Upper lobe of left lung (tissue), 5 donors: ENCODE data around the genes UBAP1L and SLC24A1.

GRCh38 chr15:65043045-65043293 is 2.2 kb upstream of the SLC51B start:
- PRO-cap, 2 experiments, result no peak in any of the 2 experiments
- RAMPAGE, long total RNA, 4 experiments, result no peak in any of the 4 experiments

DNA sequence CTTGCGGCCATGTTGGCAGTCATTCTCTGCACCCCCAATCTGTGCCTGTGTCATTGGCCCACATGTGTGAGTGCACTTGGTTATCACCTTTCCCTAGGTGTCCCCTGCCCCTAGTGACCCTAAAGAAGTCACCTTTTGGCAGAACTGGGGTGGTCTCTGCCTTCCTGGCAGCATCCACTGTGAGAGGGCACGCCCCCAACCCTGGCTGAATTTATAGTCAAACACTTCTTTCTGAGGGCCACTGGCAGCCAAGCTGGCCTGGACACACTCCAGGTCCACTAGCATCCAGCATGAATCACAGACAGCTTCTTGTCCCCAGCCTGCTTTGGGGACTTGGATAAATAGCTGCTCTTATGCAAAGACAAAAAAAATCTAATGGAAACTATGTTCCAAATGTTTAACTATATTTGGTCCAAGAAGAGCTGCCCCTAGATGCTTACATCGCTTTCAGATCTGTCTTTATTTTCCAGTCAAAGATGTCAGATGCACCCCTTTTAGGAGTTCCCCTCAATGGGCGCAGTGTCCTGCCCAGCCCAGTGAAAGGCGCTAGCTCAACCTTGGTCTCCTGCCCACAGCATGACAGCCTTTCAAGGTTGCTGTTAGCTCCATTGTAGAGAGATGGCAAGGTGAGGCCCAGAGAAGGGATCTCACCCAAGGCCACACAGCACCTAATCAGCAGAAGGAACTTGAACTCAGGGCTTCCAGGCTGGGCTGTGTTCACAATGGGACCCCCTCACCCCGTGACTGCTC is 7.0 kb downstream of the RASL12 start:
- PRO-cap, 2 experiments, result no peak in any of the 2 experiments
- RAMPAGE, long total RNA, 4 experiments, result no peak in any of the 4 experiments

DNA sequence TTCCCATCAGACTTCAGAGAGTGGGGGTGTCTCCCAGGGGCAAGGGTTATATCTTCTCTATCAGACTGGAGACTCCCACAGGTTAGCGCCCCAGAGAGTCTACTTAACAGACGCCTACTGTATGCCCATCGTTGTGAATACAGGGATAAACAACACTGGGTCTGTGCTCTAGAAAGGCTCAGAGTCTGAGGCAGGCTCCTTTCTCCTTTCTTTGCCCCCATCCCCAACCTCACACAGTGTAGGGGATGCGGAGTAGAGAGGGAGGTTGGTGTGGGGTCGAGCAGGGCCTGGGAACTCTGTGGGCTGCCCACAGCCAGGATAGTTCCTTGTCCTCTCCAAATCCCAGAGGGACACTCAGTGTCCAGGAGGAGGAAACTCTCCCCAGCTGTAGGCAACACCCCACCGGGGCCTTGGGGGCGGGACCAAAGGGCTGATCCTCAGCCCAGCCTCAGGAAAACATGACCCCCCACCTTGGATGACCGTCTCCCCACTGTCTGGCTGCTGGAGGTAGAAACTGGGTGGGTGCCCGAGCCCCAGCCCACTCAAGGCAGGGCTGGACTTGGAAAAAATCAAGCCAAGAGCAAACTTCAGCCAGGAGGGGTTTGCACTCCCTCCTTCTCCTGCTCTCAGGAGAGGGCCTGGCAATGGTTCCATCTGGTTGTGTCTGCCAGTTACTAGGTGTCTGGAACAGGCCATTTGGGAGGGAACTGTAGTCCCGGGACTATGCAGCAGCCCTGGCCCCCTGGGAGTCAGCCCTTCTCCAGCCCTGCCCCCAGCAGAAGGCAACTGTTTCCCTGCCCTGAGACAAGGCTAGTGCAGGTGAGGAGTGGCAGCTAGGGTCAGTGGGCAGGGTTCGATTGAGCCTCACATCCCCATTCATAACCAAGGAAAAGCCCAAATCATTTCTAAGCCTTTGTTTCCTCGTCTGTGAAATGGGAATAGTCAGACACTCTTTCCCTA is 3.6 kb upstream of the RASL12 start:
- PRO-cap, 2 experiments, result no peak in any of the 2 experiments
- RAMPAGE, long total RNA, 4 experiments, result no peak in any of the 4 experiments

DNA sequence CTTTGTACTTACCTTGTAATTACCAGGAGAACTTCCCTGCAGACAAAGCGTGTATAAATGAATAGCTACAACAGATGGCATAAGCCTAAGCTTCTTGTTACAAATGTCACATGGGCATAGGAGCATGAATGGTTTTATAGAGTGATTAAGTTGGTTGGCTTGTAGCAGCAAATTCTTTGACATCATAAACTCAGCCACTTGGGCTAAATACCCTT is at the start of gene UBAP1L:
TSS of gene UBAP1L (minus strand) at position 63 of the 215 bp plus-strand sequence.
- PRO-cap, 2 experiments, result no peak in any of the 2 experiments
- RAMPAGE, long total RNA, 4 experiments, result no peak in any of the 4 experiments

DNA sequence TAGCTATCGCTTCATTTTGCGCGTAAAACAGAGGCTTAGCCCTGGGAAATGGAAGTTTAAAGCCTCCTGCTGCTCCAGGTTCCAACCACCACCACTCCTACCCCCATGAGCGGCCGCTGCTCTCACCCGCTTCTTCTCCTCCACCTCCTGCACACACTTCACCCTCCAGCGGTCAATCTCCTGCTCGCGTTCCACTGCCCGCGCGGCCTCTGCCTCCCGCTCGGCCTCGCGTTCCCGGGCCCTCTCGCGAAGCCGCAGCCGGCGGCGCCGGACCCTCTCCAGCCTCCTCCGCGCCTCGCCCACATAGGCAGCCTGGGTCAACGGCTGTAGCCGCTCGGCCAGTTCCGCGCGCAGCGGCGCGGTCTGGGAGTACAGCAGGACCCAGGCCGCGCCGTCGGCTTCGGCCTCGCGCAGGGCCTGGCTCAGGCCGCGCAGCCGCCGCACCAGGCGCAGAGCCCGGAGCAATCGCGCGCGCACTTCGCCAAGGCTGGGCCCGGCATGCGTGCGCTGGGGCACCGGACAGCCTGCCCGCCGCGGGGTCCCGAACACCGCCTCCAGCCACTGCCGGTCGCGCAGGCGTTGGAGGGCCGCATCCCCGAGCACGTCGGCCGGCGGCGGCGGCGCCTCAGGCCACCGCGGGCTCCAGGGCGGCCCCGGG is 693 bp downstream of the PDCD7 start:
- PRO-cap, 2 experiments, result peak in 1 of 2 experiments; most common plus-strand start position 341 of the sequence (in 1); most common minus-strand start position 246 of the sequence (in 1)
- RAMPAGE, long total RNA, 4 experiments, result start-site peak on the minus strand in 1 of 4 experiments, centred at positions 180 to 319 of the sequence, 8 to 32 reads per replicate

- PRO-cap, 2 experiments, result no peak in any of the 2 experiments
- RAMPAGE, long total RNA, 4 experiments, result no peak in any of the 4 experiments
Measured at GRCh38 chr15:65274091-65274487, 12.6 kb downstream of the PARP16 start.

- PRO-cap, 2 experiments, result peak in 2 of 2 experiments; most common plus-strand start chr15:65303981 (in 2); most common minus-strand start chr15:65303929 (in 1)
- RAMPAGE, long total RNA, 4 experiments, result no peak in any of the 4 experiments
Measured at GRCh38 chr15:65303409-65304495, 17.1 kb upstream of the PARP16 start.

DNA sequence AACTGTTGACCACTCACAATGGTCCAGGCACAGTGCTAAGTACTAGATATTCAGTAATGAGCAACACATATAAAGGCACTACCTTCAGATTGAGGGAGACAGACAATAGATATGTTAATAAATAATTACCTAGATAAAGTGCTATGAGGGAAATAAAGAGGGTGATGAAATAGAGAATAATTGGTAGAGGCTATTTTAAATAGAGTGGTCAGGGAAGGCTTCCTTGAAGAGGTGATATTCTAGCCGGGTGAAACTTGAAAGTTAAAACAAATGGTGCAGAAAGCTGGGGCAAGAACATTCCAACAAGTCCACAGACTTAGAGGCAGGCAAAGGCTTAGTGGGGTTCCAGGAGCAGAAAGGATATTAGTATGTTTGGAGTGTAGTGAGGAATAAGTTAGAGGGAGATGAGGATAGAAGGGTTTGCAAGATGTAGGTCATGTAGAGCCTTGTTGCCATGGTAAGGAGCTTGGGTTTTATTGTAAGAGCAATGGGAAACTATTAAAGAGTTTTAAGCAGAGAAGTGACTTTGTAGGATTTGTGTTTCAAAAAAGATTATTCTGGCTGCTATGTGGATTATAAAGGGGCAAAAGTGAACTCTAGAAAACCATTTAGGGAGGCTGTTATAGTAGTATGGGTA is 10.1 kb downstream of the HACD3 start:
- PRO-cap, 2 experiments, result no peak in any of the 2 experiments
- RAMPAGE, long total RNA, 4 experiments, result no peak in any of the 4 experiments

GRCh38 chr15:65621524-65622228 is at the start of gene SLC24A1:
Gene SLC24A1, plus strand, starts transcription at chr15:65621938.
- PRO-cap, 2 experiments, result no peak in any of the 2 experiments
- RAMPAGE, long total RNA, 4 experiments, result no peak in any of the 4 experiments

DNA sequence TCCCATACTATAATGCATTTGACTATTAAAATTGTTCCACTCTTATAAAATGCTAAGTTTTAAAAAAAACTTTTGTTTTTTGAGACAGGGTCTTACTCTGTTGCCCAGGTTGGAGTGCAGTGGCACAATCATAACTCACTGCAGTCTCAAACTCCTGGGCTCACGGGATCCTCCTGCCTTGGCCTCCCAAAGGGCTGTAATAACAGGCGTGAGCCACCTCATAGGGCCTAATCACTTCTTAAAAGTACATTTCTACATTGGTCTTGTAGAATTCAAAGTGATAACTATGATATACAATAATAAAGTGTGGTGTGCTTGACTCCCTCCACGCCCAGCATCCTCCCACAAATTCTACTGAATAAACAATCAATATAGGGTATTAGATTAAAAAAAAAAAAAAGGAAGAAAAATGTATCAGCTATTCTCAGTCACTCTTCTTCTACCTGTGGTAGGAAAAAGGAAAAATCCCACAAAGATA is 2.9 kb downstream of the DENND4A start:
- PRO-cap, 2 experiments, result no peak in any of the 2 experiments
- RAMPAGE, long total RNA, 4 experiments, result no peak in any of the 4 experiments

DNA sequence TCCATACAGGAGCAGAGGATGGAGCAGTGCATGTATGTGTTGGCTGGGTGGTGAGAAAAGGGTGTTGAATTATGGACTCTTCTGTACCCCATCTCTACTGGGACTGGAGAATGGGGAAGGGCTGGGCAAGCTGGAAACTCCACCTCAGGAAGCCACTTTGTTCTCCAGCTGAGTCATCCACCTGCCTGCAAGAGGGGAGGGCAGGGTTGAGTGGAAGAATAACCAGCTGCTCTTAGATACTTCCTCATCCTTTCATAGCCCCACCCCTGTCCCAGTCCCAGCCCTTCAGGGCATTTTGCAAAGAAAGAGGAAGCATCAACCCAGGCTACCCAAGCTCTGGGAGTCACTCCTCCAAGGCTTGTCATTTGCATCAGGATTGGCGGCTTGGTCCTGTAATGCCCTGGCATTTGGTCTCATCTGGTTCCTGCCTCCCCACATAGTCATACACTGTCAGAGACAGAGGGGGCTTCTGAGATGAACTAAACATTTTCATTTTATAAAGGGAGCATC is 33.1 kb downstream of the RAB11A start:
- PRO-cap, 2 experiments, result no peak in any of the 2 experiments
- RAMPAGE, long total RNA, 4 experiments, result no peak in any of the 4 experiments

DNA sequence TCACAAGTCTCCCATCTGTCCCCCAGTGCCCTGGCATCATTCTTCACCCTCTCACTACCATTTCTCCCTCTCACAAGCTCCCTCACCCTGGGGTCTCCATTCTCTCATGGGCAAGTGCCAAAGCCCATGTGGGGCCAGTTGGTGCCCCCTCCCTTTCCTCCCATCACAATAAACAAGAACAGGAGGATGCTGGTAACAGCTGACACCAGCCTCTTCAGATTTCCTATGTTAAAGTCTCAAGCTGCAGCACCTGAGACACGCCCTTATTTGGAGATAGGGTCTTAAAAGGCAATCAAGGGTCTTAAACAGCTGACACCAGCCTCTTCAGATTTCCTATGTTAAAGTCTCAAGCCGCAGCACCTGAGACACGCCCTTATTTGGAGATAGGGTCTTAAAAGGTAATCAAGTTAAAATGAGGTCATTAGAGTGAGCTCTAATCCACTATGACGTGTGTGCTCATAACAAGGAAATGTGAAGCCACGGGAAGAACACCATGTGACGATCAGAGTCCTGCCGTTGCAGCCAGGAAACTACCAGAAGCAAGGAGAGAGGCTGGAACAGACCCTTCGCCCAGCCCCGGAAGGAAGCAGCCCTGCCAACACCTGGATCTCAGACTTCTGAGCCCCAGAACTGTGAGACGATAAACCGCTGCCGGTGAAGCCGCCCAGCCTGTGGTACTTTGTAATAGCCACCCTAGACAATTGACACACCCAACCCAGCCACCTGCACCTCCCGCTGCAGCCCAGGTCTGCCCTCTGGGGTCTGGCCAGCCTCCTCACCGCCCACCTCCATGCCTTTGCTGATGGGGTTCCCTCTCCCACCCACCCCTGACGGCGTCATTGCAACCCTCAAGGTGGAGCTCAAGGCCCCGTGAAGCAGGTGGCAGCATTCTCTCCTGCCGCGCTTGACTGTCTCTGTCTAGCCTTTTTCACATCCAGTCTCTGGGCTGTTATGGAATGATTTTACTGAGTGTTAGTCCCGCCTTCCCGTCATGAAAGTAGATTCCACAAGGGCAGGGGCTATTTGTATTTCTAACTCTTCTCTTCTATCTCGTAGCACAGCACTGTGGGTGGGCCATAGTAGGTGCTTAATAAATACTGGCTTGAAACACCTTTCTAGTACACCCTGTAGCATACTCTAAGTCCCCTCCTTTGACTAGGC is 137.9 kb downstream of the MEGF11 start:
- PRO-cap, 2 experiments, result no peak in any of the 2 experiments
- RAMPAGE, long total RNA, 4 experiments, result no peak in any of the 4 experiments

DNA sequence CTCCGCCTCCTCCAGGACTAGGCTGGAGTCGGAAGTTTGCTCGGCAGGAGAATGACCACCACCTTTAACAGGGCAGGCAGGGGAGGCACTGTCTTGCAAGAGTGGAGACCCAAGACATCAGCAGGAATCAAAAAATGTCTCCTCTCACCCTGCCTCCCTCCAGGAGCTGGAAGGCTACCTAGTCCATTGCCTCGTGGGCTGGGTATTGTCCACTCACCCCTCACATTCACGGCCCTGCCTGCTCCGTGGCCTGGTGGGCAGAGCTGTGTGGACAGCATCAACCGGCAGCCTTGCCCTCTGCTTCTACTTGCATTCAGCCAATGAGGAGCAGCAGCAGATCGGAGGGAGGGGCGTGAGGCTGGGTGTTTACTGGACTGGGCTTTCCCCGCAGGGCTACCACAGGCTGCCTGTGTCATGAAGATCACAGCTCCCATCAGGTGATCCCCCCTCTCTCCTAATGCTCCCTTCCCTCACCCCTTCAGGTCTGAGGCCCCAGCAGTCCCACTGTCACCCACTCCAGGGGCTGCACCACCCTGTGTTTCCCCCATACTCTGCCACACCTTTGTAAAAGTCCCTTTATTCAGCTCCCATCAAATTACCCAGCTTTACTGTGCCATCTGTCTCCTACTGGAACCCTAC is 81.3 kb downstream of the MEGF11 start:
- PRO-cap, 2 experiments, result no peak in any of the 2 experiments
- RAMPAGE, long total RNA, 4 experiments, result no peak in any of the 4 experiments

DNA sequence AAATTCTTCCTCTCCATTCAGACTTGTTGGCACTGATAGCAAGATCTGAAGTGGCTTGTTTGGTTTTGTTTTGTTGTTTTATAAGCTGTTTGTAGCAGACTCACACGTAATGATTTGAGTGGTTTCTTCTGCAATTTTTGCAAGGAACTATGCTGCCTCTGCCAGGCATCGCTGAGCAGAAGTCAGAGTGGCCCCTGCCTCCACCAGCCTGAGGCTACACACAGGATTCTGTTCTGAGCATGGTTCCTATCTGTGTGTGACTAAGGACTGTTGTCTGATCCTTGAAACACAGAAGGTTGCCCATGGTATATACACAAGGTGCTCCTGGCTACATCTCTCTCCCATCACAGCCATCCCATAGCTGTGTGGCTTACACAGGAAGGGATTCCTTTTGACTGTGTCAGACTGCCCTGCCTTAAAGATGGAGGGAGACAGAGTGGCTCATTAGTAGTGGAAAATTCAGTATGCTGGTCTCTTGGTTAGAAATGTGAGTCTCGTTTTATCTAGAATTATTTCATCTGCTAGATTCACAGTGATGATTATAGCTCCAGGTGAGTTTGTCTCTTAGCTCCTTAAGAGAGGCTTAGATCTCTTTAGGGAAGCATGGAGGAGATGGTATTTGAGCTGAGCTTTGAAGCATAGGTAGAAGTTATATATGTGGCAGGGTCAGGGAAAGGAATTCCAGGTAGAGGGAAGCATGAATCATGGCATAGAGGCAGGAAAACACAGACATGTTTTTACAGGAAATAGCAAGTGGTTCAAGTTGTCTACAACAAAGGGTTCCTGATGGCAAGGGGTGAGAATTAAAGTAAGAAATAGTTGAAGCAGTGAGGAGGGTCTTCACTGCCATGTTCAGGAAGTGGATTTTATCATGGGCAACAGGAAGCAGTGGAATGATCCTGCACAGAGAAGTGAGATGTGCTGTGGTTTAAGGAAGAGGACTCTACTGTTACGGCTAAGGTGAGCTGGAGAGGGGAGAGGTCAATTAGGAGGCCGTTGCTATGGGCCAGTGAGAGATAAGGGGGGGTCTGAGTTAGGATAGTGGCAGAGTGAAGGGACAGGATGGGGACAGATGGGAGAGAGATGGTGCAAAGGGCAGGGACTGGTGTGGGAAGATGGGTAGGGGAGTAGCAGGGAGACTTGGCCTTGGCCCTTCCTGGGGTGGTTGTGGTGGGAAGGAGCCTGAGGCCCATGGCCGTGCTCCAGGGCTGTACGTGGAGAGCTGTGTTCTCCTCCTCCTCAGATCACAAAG is 37.4 kb downstream of the SNAPC5 start:
- PRO-cap, 2 experiments, result no peak in any of the 2 experiments
- RAMPAGE, long total RNA, 4 experiments, result no peak in any of the 4 experiments

DNA sequence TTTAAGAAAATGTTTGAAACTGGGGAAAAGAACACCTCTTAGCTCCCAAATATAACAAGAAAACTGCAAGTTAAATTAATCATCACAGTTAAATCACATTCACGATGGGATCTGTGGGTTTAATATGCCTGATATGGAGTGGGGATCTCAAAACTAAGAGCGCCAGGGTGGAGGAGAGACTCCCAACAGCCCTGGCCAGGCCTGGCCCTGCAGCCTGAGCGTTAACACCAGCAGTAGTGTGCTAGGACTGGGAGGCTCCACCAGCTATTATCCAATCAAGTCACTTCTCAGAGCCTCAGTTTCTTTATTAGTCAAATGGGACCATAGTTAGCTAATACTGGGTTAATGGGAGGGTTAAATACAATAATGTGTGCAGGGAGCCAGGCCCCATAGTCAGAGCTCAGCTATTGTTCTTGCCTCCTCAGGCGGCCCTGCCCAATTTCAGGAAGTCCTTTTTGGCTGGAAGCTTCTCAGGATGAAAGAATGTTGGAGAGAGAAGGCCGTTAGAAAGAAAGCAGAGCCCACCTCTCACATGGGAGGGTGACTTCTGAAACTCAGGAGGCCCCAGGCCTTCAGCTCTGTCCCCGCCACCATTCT is 39.6 kb upstream of the SMAD6 start:
- PRO-cap, 2 experiments, result no peak in any of the 2 experiments
- RAMPAGE, long total RNA, 4 experiments, result no peak in any of the 4 experiments

GRCh38 chr15:66743960-66744426 is 42.0 kb downstream of the SMAD6 start:
- PRO-cap, 2 experiments, result peak in 1 of 2 experiments; most common plus-strand start chr15:66744285 (in 1)
- RAMPAGE, long total RNA, 4 experiments, result no peak in any of the 4 experiments

- PRO-cap, 2 experiments, result no peak in any of the 2 experiments
- RAMPAGE, long total RNA, 4 experiments, result no peak in any of the 4 experiments
Measured at GRCh38 chr15:66763228-66763651, 61.2 kb downstream of the SMAD6 start.

- PRO-cap, 2 experiments, result no peak in any of the 2 experiments
- RAMPAGE, long total RNA, 4 experiments, result start-site peak on the plus strand in 1 of 4 experiments, at chr15:66851157-66851349 at its widest, 20 reads per replicate
Measured at GRCh38 chr15:66850896-66851645, 149.0 kb downstream of the SMAD6 start.

- PRO-cap, 2 experiments, result no peak in any of the 2 experiments
- RAMPAGE, long total RNA, 4 experiments, result start-site peak on the plus strand in 1 of 4 experiments, at chr15:66932568-66932792 at its widest, 12 reads per replicate
Measured at GRCh38 chr15:66931586-66932824, 133.4 kb upstream of the SMAD3 start.

DNA sequence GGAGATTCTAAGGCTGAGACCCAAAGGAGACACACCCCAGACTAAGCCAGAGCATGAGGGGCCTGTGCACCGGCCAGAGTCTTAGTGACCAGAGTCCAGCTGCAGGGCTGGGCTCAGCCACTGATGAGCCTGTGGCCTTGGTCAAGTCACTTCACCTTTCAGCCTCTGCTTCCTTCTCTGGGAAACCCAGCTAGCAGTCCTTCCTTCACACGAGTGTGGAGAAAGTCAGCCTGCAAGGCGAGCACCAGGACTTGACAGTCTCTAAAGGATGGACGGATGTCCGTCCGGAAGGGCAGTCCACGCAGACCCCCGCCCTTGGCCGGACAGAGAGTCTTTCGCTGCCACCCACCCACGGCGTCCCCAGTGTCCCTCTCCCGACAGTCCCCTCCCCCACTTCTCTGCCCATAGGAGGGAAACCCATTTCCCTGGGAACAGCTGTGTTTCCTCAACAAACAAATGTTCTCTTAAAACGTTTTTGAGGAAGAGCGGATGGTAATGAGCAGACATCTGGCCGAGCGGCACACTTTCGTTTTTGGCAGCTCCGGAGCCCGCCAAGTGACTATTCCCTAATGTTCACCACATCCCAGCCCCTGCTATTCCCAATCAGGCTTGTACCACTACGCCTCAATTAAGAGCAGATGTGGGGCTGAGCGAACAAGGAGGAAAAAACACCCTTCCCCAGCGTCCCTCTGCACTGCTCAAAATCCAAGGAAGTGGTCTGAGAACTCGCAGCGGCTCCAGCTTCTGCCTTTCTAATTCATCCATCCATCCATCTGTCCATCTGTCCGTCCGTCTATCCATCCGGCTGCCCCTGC is 129.1 kb upstream of the SMAD3 start:
- PRO-cap, 2 experiments, result no peak in any of the 2 experiments
- RAMPAGE, long total RNA, 4 experiments, result no peak in any of the 4 experiments